ENCODE data around the gene PLXNA4.

GRCh38 chr7:131044861-131045104, 282.9 kb upstream of the MKLN1 start:
- PRO-cap = no peak

GRCh38 chr7:131068415-131069049, 259.1 kb upstream of the MKLN1 start:
- PRO-cap = no peak

DNA sequence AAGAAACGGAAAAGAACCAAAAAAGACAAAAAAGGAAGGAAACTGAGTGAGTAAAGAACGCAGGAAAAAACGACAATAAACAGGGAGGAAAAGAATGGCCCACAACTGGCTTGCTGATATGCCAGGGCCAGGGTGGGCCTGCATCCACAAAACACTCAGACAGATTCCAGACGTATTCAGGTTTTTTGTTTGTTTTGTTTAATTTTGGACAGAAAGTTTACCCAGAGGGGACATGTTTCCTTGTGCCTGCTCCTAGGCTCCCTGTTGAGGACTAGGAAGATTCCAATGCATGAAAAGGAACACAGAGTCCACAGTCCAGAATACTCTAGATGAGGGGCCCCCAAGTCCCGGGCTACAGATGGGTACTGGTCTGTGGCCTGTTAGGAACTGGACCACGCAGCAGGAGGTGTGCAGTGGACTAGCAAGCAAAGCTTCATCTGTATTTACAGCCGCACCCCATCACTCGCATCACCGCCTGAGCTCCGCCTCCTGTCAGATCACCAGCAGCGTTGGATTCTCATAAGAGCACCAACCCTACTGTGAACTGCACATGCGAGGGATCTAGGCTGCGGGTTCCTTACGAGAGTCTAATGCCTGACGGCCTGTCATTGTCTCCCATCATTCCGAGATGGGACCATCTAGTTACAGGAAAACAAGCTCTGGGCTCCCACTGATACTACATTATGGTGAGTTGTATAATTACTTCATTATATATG, 233.1 kb upstream of the MKLN1 start:
- PRO-cap = no peak

- PRO-cap = no peak
These were observed 163.1 kb upstream of the MKLN1 start for GRCh38 chr7:131164352-131165105.

DNA sequence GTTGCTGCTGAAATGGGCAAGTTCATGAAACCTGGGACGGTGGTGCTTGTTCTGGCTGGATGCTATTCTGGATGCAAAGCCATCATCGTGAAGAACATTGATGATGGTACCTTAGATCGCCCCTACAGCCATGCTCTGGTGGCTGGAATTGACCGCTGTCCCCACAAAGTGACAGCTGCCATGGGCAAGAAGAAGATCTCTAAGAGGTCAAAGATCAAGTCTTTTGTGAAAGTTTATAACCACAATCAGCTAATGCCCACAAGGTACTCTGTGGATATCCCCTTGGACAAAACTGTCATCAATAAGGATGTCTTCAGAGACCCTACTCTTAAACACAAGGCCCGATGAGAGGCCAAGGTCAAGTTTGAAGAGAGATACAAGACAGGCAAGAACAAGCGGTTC, 85.1 kb upstream of the MKLN1 start:
- PRO-cap = no peak

DNA sequence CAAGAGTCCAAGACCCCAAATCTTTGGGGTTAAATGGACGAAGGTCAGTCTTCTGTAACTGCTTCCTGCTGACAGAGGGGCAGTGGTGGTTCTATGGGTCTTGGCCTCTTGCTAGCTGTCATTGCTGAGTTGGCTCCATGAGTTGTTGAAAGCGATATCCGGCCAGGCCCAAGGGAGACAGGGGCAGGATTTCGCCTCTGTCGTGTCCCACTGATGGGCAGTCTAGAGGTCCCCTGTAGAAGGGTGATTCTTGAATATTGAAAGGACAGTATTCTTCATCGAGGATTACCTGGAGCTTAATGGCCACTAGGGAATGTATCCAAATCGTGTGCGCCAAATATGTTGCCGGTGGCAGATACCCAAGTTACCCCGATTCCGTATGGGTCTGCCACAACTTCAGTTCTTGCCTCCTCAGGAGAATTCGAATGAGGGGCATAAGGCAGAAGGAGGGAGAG, 28.8 kb downstream of the MKLN1 start:
- PRO-cap = no peak

DNA sequence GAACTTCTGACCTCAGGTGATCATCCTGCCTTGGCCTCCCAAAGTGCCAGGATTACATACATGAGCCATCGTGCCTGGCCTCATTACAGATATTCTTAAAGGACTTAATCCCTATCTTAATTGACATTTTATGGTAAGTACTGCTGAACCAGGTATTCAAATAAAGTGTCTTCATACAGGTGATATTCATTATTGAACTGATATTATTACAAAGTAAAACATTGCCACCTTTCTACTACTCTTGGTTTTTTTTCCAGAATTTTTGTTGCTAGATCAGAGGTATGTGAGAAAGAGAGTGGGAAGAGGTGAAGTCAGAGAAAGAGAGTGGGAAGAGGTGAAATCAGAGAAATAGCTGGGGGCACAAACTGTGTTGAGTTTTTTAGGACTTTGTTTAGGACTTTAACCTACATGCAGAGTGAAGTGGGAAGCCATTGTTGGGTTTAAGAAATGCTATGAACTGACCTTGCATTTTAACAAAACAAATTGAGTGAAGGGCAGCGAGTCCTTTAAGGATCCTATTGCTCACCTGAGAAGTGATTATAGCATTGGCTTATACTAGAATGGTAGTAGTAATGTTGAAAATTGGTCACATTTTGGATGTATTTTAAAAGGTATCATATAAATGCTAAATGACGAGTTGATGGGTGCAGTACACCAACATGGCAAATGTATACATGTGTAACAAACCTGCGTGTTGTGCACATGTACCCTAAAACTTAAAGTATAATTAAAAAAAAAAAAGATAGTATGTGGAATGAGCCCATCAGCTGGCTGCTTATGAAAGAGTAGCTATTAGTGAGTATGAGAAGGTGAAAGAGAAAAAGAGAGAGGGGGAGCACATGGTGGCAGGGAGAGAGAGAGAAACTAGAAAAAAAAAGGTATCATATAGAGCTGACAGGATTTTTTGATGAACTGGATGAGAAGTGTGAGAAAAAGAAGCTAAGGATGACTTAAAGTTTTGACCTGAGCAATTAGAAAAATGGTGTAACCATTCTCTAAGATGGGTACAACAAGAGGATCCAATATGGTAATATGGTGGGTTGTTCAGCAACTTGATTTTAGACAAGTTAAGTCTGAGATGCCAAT, 92.1 kb downstream of the MKLN1 start:
- PRO-cap = no peak

GRCh38 chr7:131544504-131545356, 11.7 kb downstream of the PODXL start:
- PRO-cap = no peak

GRCh38 chr7:131545916-131546450, 10.4 kb downstream of the PODXL start:
- PRO-cap = no peak

DNA sequence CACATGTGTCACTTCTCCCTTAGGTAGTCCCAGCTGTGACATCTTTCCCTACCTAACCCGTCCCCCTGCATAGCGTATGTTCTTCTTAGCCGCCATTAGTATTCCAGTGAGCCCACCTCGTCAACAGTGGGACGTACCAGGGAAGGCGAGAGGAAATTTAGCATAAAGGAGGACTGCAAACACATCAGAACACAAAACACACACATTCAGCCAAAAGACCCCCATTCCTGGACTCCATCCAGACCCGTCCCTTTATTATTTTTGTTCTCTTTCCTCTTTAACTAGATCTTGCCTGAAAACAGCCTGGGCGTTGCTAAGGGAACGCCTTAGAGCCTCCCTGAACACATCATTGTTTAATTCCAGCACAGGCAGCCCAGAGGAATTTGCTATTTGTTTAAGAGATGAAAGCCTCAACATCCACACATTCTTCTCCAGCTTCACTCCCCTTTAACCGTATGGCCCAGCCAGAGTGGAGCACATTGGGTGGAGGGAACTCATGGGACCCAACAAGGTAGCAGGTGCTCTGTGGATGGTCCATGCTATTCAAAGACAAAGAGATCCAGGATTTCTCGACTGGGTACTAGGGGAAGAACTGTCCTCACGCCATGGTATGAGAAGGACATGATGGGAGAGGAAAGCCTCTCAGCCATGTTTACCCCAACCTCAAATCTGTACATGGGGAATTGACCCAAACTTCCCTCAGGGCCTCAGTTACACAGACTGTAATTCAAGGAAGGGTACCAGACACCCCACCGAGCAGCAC, 44.2 kb upstream of the PODXL start:
- PRO-cap = no peak

DNA sequence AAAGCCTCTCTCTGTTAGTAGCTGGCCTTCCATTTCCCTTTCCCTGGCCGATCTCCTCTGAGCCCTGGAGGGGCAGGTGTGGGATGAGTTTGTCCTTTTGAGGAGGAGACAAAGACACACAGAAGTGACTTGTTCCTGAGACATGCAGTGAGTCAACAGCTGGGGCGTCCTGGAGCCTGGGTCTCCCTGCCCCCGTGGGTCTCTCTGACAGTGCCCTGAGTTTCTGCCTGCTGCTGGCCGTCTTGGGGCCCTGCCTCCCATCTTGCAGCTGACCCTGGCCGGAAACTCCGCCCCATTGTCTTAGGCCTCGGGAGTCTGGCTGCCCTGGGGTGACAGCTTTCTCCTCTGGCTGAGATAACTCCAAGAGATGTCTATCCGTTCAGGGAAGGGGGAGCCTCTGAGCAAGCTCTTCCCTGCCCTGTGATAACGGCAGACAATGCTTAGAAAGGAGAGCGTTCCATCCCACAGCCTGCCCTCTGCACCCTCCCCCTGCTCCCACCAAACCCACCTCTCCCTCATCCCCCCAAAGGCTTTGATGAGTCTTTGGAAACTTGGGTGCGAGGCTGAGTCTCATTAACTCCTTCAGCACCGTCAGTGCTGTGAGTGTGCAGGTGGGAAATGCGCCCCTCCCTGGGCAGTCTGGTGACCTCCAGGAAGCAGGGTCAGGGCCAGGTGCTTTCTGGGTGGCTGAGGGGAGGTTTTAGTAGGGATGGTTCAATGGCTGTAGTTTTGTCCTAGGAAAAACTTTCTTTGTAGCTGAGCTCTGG, 69.5 kb upstream of the PODXL start:
- PRO-cap = bidirectional peak, plus-strand start at position 363 of the sequence, minus-strand start at position 206 of the sequence

GRCh38 chr7:132035657-132036253, 479.3 kb upstream of the PODXL start:
- PRO-cap = no peak

DNA sequence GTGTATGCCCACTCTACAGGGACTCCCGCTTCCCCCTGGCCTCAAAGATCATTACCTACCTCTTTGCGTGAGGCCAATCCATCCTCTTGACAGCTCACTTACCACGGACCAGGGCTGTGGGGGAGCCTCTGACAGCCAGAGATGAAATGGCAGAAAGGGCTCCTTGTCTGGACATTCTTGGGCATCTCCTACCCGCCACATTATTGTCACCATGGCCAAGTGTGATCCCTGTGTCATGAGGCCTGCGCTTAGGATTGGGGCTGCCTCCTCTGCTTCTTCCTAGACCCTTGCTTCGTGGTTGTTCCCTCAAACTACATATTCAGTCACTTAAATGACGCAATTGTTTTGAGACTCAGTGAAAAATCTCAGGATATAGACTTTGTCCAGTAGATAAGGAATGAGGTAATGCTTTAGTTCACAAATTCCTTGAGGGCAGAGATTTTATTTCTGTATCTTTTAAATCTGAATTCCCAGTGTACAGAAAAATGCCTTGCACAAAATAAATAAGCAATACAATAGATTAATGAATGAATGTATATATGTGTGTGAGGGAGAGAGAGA, 159.1 kb downstream of the PLXNA4 start:
- PRO-cap = no peak

DNA sequence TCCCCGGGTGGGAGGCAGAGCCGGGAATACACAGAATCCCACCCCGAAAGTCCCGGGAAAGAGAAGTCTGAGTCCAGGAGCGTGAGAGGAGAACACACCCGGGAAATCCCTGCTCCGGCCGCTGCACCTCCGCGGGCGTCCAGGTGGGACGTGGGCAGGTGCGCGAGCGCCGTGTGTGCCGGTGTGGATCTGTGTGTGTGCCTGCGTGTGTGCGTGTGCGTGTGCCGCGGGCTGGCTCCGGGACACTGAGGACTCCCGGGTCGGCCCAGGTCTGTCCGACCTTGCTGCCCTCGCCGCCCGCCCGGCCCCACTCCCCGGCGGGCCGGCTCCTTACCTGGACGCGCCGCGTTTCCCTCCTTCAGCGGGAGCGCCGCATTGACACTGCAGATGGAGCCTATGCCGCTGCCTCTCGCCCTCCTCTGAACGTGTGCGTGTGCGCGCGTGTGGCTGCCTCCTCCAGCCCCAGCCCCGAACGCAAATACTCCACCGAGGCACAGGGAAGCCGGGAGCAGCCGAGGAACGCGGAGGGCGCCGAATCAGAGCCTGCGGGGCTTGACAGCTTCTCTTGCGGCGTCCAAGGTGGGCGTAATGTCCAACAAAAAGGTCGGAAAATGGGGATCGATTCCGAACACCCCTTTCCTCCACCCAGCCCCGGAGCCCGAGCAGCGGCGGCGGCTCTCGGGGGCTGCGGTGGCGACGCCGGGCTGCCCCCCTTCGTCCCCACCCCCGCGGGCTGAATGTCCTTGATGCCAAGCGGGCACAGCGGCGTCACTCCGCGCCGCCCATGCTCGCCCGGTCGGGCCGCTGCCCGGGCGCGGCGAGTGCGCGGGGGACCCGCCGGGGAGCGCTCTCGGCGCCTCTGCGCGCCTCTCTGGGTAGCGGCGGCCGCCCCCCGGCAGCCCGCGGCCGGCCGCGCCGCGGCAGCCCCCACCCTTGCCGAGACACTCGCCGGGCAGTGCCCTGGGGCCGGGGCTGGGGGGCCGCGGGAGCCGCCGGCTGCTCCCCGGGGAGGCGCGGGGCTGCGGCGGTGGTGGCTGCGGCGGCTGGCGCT, at the start of gene PLXNA4:
Gene PLXNA4, minus strand, starts transcription at position 383 of the 1,051 bp plus-strand sequence.
- PRO-cap = bidirectional peak, plus-strand start at position 771 of the sequence, minus-strand start at position 706 of the sequence

DNA sequence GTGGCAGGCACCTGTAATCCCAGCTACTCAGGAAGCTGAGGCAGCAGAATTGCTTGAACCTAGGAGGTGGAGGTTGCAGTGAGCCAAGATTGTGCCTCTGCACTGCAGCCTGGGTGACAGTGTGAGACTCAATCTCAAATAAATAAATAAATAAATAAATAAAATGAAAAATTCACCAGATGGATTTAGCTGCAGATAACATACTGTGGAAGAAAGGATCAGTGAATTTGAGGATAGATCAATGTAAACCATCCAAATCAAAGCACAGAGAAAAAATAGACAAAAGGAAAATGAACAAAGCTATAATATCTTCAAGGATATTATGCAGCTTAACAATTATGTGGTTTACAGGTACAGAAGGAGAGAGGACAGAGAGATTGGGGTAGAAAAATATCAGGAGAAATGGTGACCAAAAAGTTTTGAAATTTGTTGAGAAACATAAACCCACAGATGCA, 124.4 kb downstream of the EXOC4 start:
- PRO-cap = no peak

DNA sequence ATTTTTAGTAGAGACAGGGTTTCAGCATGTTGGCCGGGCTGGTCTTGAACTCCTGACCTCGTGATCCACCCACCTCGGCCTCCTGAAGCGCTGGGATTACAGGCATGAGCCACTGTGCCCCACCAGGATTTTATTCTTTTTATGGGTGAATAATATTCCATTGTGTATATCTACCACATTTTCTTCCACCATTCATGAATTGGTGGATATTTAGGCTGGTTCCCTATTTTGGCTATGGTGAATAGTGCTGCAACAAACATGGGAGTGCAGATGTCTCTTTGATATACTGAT, 136.6 kb upstream of the LRGUK start:
- PRO-cap = no peak

GRCh38 chr7:134365312-134366202, 48.8 kb upstream of the SLC35B4 start:
- PRO-cap = no peak

GRCh38 chr7:134719297-134719674, 60.1 kb upstream of the CALD1 start:
- PRO-cap = no peak

GRCh38 chr7:134720024-134720428, 59.4 kb upstream of the CALD1 start:
- PRO-cap = no peak

DNA sequence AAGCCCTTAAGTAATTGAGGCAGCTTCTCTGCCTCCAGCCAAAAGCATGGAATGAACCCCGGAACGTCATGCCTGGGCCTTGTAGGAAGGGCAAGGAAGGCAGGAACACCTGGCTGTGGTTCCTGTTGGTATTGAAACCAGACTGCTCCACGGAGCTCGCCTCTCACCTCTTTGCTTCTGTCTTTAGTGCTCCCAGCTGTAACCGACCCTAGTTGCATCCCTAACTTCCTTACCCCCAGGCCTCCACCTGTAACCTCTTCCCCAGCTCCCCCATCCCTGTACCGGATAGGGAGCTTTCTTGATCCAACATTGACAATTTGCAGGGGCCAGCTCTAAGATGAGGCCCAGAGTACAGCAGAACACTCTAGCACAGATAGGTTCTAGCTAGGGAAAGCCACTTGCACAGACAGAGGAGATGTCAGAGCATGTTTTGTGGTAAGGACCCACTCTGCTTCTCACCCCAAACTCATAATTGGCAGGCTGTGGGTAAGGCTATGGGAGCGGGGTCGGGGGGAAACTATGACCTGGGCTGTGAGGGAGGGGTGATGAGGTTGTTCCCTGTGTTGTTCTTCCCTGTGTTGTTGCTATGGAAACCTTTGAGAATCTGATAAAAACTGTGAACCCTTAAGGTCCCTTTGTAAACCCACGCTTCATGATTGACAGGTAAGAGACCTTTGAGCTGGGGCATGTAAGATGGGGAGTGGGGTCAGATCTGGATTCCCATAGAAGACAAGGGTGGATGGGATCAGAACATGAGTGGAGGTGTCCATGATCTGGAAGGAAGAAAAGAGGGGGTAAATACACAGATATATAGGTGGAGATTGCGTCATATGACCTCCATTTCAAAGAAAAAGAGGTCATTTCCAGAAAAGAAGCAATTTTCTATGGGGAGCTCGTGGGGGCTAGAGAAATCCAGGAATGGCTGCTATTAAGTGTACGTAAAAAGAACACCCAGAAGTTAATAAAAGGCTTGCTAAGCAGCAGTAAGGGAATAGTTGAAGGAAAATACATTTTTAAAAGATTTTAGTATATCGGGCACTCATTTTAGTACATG, 3.9 kb downstream of the CALD1 start:
- PRO-cap = no peak